Parotid gland (tissue), 1 donor: ENCODE measurements around the genes LGI2 and RBPJ.

- PRO-cap, result no peak
Observed at GRCh38 chr4:24057939-24058556, 168.2 kb upstream of the PPARGC1A start.

DNA sequence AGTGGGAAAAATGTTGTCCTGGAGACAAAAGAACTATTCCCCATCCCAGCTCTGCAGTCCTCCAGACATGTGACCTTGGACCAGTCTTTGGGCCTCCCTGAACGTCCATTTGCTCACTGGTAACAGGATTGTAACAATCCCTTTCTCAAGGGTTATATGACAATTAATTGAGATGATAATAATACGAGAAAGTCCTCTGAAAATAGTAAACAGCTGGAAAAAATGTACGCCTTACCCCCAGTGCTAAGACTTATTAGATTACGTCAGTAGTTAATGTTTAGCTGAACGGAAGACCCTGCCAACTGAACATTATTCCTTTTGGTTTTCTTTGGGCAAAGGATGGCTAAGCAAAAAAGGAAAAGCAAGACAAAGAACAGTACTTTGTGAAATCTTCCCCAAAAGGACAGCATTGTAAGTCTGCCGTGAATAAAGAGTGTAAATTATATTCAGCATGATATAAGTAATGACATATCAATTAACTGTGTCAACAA lies 302.4 kb upstream of the PPARGC1A start:
- PRO-cap, result no peak

DNA sequence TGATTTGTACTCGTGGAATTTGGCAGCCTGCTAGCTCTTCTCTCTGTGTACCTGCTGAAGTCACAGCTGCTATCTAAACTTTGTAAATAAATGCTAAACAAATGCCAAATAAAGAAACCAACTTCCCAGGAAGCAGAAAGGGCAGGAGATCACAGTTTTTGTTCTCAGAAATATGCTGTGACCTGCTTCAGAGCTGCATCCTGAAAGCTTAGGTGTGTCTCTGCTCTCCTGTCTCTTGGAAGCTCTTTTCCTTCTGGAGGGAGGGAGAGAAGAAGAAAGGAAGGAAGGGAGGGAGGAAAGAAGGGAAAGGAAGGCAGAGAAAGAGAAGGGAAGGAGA lies 304.2 kb downstream of the DHX15 start:
- PRO-cap, result no peak

DNA sequence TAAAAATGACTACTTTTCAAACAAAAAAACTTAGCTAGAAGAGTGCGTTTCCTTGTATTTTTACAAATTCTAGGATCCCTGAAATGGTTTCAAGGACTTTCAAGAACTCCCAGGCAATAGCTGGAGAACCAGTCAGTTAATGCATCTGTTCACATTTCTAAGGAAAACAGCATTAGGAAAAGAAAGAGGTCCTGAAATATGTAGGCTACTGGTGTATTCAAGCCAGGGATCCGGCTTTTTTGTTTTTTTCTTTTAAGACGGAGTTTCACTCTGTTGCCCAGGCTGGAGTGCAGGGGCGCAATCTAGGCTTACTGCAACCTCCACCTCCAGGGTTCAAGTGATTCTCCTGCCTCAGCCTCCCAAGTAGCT lies 11.7 kb downstream of the DHX15 start:
- PRO-cap, result no peak

GRCh38 chr4:24584829-24585106 lies 414 bp upstream of the DHX15 start:
- PRO-cap, result no peak

DNA sequence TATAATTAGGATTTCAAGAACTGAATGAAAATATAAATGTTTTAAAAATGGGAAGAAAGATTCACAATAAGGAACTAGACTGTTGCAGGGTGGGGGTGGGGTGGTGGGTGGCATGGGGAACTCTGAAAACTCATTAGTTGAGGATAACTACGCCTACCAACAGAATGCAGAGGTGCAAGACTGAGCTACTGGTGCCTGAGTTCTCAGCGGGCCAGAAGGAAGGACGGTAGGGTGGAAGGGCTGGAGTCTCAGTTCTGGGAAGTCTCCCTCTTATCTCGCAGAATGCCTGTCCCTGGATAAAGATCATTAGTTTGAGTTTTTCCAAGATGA lies 1.4 kb upstream of the SOD3 start:
- PRO-cap, result no peak

DNA sequence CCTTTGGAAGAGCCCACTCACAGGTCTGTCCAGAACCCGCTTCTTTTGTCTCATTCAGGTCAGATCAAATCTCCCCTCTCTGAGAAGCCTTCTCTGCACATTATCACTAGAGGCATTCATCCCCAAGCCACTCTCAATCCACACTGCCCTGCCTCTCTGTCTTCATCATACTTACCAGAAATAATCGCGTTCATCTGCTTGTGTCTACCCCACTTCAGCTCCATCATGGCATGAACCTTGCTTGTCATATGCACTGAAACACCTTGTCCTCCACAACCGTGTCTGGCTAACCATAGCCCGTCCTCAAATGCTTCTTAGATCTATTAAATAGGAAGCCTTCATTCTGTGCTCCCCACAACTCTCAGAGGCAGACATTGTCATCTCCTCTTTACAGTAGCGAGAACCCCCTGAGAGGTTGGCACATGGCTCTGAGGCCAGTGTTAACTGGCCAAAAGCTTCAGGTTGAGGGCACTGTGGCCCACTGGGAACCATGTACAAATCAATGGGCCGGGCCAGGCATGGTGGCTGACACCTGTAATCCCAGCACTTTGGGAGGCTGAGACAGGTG lies 48.7 kb downstream of the SOD3 start:
- PRO-cap, result no peak

DNA sequence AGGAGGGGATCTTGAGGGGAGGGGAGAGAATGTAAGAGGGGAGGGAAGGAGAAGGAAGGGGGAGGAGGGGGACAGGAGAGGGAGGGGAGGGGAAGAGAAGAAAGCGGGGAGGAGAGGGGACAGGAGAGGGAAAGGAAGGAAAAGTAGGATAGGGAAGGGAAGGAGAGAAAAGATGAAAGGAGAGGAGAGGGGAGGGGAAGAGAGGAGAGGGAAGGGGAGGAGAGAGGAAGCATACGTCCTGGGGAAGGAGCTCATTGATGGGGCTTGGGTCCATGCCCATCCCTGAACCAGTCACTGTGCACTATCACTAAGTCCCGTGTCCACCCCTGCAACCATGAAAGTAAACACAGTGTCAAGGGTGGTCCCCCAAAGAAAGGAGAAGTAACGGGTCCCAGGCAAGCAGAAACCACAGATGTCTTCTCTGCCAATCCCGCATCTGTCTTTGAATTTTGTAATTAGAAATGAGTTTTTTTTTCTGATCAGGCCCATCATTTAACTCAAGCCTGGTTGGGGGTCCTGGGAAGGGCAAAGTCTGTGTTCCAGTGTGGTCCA lies 55.3 kb downstream of the LGI2 start:
- PRO-cap, result no peak

DNA sequence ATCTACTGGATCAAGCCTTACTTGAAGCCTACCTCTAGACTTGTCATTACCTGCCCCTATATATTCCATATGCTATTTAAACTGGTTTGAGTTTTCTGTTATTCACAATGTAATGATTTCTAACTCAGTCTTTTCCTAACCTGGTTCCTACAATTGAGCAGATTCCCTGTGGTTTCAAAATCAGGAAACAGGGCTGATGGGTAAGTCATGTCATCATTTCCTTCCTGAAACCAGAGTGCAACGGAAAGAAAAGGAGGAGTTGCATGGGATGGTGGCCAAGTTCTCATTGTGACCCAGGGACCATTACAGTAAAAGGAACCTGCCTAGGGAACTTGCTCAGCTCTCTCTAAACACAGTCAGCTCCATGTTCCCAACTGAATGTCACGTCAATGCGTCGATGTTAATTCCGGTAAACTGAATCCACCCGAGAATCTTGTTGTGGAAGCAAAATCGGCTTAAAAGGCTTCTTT lies 51.2 kb downstream of the LGI2 start:
- PRO-cap, result bidirectional peak, plus-strand start at position 308 of the sequence, minus-strand start at position 151 of the sequence

GRCh38 chr4:25029236-25029711 lies 1.5 kb downstream of the LGI2 start:
- PRO-cap, result no peak

DNA sequence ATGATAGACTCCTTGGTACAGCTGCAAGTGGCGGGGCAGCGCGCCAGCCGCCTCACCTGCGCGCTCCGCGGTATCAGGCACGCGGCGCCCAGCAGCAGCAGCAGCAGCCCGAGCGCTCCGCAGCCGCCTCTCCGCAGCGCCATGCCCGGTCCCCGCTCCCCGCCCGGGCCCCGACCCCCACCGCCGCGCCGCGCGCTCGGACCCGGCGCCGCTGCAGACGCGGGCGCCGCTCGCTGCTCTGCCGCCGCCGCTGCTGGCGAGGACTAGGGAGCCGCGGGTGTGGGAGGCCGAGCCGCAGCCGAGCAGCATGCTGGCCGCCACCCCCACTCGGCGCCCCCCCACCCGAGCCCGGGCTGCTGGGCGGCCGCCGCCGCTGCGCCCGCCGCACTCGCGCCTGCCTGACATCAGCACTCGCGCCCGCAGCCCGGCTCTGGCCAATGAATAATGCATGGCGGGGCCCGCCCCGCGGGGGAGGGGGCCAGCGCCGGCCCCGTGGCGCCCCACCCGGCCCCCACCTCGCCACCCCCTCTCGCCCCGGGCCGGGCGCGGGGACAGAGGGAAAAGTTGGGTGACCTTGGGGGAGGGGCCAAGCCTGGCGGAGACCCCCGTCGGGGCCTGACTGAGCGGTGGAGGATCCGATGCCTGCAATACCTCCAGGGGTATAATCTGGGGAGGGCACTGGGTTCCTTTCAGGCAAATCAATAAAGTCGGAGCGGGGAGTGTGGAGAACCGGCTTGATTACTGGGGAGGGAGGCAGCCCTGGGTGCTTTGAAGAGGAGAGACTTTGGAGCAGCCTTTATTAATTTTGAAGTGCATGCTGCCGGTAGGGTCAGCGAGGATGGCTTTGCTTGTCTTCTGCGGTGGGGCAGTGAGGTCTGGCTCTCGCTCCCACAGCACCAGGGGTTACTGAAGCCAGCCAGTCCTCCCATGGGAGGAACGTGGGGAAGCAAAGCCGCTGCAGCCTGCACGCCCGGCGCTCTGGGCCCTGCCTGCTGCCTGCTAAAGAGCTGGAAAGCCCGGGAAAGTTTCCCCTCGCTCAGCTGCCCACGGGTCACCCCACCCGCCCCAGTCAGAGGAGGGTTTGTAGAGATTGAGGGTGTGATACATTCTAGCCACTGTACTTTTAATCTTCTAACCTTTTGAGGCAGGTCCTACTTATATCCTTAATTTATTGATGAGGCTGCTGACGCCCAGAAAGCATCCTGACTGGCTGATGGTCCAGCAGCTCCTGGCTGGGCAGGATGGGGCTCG lies at the start of gene LGI2:
Gene LGI2 (minus strand): TSS at position 396 of the 1,251 bp plus-strand sequence.
- PRO-cap, result unidirectional peak, minus-strand start at position 396 of the sequence

DNA sequence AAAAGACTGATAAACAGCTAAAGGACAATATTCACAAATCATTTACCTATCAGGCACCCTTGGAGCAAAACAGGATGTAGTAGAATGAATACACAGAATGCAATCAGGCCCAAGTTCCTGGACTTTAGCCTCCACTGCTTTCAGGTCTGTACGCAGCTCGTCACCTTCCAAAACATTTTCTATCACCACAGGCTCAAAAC lies 5.4 kb downstream of the SEPSECS start:
- PRO-cap, result no peak

- PRO-cap, result no peak
Observed at GRCh38 chr4:25171646-25171992, 11.4 kb upstream of the SEPSECS start.

- PRO-cap, result no peak
Observed at GRCh38 chr4:25178627-25179537, 18.6 kb upstream of the SEPSECS start.

DNA sequence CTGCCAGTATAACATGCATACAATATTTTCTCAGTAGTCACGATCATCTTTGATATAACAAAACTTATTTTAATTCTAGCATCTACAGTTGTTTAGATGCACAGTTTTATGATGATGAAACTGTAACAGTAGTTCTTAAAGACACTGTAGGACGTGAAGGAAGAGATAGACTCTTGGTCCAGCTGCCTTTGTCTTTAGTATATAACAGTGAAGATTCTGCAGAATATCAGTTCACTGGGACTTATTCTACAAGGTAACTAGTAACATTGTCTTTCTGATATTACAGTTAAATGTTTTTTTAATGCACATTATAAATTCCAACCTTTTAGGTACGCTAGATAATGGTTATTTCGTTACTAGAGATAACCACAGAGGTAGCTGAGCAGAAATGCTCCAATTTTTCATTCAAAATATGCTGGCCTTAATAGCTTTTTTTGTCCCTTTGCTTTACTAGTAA lies 39.3 kb downstream of the ANAPC4 start:
- PRO-cap, result no peak

DNA sequence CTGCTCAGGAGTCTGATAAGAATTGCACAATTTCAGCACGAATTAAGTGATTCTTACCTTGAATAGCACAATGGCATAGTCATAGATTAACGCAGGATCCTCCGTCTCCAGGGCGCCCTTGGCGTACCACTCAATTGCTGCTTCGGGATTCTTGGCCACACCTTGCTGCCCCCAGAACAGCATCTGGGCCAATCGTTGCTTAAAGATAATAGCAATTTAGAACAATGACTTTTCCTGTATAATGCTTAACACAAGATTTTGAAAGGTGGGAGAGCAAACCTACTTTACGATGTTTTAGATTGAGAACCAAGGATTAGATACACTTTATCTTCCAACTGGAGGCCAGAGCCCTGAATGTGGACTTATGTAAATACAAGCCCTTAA lies 74.6 kb downstream of the SEL1L3 start:
- PRO-cap, result no peak

GRCh38 chr4:25790012-25790627 lies 72.7 kb downstream of the SEL1L3 start:
- PRO-cap, result no peak

DNA sequence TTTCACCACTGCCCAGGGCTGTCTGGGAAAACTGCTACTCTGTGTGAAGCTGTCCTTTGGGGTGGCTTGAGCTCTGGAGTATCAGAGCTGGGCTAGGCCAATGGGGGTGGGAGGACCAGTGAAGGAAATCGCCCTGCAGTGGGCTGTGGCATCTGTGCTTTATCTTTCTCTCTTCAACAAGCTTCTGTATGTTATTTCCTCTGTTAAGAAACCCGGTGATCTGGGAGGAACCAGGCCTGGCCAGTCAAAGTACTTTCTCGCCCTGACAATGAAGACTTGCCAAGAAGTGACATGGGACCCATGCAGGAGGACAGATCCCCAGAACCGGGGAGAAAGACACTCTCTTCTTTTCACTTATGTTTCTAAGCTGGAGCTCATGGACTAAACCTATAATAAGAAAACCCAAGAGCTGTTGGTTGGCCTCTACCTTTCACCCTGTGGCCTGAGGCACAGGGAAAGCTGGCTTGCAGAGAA lies 87.5 kb downstream of the SMIM20 start:
- PRO-cap, result no peak

DNA sequence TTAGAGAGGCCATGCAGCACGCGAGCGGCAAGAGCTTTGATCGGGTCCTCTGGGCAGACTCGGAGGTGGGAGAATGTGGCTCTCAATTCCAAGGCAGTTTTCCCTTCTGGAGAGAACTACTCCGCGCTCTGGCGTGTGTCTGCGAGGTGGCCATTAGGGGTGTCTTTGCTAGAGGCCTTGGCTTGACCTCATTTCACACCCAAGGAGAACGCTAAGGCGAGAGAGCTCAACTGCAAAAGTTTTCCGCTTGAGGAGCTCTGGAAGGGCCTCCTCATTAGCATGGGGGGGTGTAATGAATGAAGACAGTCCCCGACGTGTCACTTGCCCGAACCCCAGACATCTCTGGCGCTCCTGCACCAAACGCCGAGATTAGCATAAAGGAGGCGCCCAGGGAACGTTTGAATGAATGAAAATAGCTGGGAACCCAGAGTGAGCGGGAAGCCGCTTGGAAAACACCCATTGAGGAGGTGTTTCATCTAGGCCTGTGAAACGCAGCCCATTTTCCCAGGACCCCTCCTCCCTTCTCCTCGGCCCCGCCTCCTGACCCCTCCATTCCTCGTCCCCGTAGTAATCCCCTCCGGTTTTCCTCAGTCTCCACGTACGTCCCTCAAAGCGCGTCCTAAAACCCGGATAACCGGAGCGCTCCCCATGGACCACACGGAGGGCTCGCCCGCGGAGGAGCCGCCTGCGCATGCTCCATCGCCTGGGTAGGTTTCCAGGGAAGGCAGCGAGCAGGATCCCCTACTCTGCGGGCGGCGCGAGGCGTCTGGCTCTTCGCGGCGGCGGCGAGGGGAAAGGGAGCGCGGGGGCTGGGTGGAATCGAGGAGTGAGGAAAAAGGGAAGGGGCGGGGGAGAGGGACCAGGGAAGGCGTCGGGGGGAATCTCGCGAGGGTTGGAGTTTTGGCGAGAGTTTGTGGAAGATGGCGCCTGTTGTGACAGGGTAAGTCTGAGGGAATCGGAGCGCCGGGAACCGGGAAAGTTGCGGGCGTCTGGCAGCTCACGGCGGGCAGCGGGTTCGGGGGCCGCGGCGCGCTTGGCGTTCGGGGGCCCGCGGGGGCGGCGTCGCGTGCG lies at the start of gene RBPJ:
Gene RBPJ (plus strand): TSS at position 906 of the 1,071 bp plus-strand sequence.
- PRO-cap, result bidirectional peak, plus-strand start at position 718 of the sequence, minus-strand start at position 526 of the sequence; bidirectional peak, plus-strand start at position 906 of the sequence, minus-strand start at position 753 of the sequence

DNA sequence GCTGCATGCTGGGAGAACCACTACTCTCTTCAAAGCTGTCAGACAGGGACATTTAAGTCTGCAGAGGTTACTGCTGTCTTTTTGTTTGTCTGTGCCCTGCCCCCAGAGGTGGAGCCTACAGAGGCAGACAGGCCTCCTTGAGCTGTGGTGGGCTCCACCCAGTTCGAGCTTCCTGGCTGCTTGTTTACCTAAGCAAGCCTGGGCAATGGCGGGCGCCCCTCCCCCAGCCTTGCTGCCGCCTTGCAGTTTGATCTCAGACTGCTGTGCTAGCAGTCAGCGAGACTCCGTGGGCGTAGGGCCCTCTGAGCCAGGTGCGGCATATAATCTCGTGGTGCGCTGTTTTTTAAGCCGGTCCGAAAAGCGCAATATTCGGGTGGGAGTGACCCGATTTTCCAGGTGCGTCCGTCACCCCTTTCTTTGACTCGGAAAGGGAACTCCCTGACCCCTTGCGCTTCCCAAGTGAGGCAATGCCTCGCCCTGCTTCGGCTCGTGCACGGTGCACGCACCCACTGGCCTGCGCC lies 215.0 kb downstream of the STIM2 start:
- PRO-cap, result no peak